Cardiac atrium fibroblast (primary cell): ENCODE results near the genes OR6V1, GSTK1, FAM131B, TAS2R60, OR6B1, CTAGE4 and OR2A1.

DNA sequence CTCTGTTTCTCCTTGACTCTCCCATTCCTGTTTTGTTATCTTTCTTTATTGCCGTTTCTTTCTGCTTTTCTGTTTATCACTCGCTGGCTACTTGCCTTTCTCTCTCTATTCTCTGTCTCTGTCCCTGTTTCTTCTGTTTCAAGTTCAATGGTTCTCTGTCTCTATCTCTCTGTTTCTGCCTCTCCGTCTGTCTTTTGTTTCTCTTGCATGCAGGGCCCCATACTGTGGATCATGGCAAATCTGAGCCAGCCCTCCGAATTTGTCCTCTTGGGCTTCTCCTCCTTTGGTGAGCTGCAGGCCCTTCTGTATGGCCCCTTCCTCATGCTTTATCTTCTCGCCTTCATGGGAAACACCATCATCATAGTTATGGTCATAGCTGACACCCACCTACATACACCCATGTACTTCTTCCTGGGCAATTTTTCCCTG is at the start of gene OR6V1:
TSS of gene OR6V1 (plus strand) at position 232 of the 429 bp plus-strand sequence.
- RAMPAGE, long total RNA: no peak

DNA sequence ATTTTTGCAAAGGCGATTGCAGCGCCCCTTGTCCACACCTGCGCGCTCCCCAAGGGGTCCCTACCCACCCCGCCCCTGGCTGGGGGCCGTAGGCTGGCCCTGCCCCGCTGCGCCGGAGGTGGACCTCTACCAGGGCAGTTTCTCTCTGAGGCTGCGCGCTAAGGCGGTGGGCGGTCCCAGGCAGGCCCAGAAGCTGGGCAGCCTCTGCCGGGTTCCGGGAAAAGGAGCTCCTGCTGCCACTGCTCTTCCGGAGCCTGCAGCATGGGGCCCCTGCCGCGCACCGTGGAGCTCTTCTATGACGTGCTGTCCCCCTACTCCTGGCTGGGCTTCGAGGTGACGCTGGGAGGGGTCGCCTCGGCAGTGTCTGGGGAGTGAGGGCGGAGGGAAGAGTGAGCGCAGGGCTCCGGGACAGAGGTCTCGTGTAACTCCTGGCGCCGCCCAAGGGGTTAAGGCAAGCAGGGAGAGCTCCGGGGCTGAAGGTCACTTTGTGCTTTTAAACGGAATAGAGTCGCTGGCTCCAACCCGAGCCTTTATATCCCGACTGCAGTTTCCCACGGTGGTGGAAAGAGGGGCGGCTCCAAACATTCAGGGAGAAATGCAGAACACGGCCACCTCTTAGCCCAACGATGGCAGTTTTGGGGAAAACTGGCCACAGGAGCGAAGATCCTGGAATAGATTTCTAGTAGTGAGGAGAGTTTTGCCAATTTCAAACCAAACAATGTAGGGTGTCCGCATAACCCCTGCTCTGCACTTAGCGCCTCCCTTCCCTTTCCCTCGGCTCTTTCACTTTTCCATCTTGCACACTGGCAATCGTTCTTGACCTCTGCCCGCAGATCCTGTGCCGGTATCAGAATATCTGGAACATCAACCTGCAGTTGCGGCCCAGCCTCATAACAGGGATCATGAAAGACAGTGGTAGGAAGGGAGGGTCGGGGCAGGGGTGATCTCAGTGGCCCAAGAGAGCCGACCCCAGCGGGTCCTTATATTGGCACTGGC is at the start of gene GSTK1:
TSS of gene GSTK1 (plus strand) at position 189 of the 996 bp plus-strand sequence.
- RAMPAGE, long total RNA: start-site peak on the plus strand centred at position 221 of the sequence, 74 bp wide, 699 and 77 reads in 2 replicates

- RAMPAGE, long total RNA: no peak
Observed at GRCh38 chr7:143362108-143363197, at the start of gene FAM131B. TSS of gene FAM131B (minus strand) at chr7:143362713.

GRCh38 chr7:143443279-143443664 is at the start of gene TAS2R60:
TSS of gene TAS2R60 (plus strand) at chr7:143443453.
- RAMPAGE, long total RNA: no peak

DNA sequence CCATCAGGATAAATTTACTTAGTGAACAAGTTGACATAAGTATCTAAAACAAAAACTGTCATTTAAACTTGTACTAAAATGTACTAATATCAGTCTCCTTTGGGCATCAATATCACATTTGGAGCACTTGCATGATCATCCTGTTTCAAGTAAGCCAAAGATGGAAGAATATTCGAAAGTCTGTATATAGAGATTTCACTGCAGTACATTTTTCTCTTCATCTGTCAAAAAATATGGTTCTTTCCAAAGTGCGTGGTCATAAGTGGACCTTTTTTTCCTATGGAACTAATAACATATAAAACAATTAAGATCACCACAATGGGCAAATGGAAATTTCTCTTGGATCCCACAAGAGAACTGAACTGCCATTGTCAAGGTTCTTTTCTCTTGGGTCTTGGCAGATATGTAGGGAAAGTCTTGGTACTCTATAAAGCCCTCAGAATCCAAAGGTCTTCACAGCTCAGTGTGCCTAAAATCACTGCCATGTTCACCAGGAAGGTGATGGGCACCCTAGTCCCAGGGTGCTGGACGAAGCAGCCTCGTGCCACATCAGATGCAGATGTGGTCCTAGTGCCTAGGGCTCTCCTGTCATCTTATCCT is at the start of gene OR6B1:
TSS of gene OR6B1 (plus strand) at position 446 of the 600 bp plus-strand sequence.
- RAMPAGE, long total RNA: no peak

DNA sequence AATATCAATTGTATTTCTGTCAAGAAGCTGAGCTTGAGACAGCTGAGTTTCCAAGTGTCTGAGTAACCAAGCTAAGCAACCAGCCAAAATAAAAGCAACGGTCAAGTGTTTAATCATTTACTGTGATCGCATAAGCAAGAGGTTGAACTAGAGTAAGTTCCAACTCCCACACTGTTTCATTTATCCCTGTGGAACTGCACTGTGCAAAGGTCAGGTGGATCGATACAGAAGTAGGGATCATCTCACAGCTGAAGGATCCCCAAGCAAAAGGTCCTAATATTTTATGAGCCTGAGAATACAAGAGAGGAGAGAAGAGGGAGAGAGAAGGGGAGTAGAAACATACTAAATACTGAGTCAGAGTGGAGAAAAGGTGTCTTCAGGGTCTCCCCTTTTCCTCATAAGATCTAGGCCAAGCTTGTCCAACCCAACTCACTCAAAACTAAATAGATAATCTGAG is 21.5 kb downstream of the OR2A14 start:
- RAMPAGE, long total RNA: no peak

- RAMPAGE, long total RNA: no peak
Observed at GRCh38 chr7:144183122-144183624, at the start of gene CTAGE4. TSS of gene CTAGE4 (plus strand) at chr7:144183466.

DNA sequence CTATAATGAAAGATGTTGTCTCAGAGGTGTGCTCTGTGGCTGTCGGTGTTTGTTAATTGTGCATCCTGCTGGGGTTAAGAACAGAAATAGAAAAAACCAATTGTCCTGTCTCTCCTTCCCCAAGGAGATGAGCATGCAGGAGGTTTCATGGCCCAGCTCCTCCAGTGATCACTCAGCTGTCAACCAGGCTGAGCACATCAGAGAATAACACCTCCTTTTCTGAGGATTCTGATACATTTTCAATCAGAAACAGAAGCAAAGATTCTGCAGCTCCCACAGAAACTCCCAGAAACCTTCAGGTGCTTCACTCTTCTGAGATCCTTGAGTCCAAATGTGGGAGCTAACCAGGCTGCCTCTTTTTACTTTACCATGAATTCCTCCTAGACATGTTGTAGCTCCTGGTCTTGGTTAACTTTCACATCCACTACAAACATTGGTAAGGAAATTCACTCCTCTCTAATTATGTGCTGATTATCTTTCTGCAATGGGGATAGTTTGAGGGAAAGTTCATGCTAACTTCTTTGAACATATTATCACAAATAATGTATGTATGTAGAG is at the start of gene OR2A1:
TSS of gene OR2A1 (plus strand) at position 308 of the 558 bp plus-strand sequence.
- RAMPAGE, long total RNA: no peak

DNA sequence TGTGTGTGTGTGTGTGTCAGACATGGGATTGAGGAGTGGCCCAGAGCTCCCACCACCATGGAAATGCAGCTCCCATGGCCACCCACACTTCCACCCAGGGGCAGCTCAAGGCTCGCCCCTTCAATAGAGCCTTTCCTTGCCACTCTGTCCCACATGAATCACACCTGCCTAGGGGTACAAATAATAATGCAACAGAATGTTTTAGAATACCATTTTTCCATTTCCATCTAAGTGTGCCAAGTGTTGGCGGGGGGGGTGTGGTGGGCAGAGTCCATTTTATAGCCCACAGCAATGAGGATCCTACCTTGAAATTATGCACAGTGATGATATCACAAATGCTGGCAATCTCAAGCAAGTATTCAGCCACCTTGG is 19.8 kb downstream of the OR2A1 start:
- RAMPAGE, long total RNA: no peak

- RAMPAGE, long total RNA: no peak
Observed at GRCh38 chr7:144834344-144834794, 1.5 kb downstream of the TPK1 start.

DNA sequence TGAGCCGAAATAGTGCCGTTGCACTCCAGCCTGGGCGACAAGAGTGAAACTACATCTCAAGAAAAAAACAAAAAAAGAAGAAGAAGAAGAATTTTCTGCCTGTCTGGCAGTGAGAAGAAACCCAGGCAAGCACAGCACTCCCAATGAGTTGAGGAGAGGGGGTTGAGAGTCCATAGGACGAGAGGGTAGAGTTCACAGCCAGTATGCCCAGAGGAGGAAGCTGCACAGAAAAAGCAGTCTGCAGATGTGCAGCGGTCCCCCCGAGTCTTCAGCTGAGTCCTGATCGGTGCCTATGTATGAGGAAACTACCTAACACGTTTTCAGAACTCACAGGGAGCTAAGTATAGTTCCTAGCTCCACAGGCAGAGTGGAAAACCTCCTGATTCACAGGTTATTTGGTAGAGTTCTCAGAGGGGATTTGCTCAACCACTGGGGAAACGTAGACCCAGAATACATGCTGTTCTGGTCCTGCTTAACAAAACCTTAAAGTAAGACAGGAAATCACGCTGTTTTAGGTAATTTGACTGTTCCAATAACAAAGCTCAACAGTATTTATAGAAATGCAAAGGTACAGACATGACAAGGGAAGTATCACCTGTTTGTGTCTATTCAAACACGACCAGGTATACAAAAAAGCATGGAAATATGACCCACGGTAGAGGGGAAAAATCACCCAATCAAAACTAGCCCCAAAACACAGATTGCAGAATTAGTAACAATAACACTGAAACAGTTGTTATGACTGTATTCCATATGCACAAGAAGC is 271.2 kb upstream of the CNTNAP2 start:
- RAMPAGE, long total RNA: no peak

GRCh38 chr7:148623570-148624116 is 33.1 kb downstream of the C7orf33 start:
- RAMPAGE, long total RNA: no peak

DNA sequence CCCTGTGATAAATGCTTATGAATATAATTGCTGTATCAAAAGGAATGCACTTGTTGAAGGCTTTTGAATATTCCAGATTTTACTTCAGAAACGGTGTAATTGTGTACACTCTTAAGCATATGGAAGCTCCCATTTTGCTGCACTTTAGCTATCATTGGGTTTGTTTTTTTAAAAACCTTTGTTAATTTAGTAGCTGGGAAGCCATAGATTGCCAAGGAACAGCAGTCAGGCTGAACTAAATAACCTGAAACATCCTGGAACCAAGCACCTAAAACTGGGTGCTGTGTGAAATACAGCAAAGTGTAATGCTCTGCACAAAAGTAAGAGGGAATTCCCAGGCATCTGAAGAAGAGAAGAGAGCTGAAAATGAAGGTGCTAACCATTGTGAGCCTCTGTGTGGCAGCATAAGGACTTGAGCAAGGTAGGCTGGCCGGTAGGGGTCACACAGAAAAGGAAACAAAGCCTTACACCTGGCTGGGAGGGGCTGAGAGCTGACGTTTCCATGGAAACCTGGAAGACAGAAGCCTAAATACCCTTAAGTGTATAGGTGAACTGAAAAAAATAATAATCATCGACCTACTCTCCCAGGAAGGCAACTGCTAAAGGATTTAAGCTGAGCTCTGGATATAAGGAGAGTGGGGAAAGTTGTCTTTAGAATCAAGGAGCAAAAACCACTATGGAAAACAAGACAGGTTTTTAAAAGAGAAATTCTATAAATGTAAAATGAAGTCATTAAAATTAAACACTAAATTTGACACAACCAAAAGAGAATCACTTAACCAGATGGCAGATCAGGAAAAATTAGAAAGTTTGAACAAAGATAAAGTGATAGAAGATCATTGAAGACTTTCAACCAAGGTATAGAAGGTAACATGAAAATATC is 48.6 kb downstream of the CUL1 start:
- RAMPAGE, long total RNA: no peak

DNA sequence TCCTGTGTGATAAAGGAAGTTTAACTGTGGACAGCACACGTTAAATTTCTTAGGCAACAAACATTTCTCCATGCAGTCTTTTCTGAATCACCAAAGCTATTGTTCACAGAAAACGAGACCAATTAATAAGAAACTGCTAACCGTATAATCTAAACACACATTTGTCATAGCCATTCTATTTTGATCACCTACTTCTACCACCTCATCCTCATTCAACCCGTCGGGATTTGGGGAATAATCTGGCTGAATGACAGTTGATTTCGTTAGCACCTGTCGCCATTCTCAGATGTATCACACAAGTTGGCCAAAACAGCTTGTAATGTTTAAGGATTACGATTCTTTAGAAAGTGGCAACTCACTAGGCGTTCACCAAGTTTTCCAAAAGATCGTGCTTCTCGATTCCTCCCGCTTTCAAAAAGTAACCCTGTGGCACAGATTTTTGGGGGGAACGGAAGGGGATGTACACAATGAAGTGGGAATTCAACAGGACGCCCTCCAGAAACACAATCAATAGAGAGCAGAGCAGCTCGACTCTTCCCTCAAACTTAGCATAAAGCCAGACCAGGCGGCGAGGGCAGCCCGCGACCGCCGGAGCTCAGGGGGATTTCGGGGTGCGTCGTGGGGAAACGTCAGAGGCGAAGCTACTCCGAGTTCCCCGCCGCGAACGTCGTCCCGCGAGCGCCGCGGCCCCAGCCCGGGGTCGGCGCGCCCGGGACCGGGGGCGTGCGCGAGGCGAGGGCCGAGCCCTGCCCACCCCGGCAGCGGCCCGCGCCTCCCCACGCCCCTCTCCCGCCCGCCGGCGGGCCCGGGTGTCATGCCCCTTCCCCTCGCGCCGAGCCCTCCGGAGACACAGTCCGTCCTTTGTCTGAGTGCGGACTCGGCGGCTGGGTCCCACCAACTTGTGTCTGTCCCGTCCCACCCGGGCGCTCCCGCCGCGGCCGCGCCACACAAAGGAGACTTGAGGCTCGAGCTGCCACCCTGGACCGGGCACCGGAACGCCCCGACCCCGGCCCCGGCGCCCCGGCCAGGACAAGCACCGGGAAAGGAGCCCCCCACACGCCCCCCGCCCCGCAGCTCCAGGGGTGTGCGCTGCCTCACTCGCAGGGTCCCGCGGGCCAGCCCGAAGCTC is 889 bp downstream of the EZH2 start:
- RAMPAGE, long total RNA: no peak

GRCh38 chr7:148949828-148950172 is 65.7 kb upstream of the EZH2 start:
- RAMPAGE, long total RNA: no peak

GRCh38 chr7:149027844-149028296 is 435 bp downstream of the PDIA4 start:
- RAMPAGE, long total RNA: no peak

- RAMPAGE, long total RNA: no peak
Observed at GRCh38 chr7:149071629-149072278, 18.8 kb downstream of the ZNF786 start.

DNA sequence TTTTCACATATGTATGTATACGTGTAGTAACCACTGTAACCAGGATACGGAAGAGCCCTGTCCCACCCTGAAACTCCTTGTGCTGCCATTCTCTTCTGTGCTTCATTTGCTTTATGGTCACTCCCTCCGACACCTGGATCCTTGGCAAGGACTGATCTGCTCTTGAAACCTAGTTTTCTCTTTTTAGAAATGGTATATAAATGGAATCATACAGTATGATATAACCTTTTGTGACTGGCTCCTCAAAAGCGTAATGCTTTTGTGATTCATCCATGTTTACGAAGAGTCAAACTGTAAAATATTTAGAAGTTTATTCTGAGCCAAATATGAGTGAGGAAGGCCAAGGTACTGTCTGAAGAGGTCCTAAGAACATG is 1.6 kb upstream of the ZNF425 start:
- RAMPAGE, long total RNA: no peak

GRCh38 chr7:149210428-149211365 is 15.4 kb downstream of the ZNF282 start:
- RAMPAGE, long total RNA: no peak

DNA sequence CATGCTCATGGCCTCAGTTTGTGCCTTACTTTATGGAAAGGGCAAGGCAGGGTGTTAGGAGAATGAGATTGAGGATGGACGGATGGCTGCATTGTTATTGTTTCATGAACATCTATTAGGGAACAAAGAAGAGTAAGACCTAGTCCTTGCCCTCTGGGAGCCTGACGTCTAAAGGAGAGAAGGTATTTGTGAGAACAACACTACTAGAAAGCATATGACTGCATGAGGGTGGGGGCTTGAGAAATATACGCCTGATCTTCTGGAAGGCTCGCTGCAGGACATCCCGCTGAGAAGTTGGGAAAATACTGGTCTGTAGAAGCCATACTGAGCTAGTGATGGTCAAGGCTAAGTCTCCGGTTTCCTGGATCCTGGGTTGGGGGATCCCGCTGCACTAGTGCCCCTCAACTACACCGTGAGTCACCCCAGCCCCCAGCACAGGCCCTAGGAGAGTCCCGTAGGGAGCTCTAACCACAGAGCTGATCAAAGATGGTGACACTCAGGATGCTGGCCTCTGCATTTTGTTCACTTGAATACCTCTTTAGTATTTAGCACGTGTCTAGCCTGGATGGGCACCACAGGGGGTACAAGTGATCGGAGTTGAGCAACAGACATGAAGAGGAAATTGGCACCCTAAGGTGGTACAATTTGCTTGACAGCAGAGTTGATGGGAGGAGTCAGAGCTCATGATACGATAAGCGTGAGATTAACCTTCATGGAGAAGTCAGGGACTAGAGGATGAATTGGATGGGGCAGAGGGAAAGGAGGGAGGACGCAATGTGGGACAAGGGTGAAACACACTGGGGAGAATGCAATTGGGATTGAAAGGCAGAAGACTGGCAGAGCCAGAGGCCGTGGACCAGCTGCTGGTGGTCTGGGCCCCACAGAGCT is 10.1 kb upstream of the ZNF212 start:
- RAMPAGE, long total RNA: no peak